Measurements from ENCODE around the genes RIOK1 and DSP.

- PRO-cap, result no peak
These were observed 148.4 kb downstream of the LY86 start for GRCh38 chr6:6736619-6737624.

- PRO-cap, result no peak
These were observed 208.4 kb downstream of the LY86 start for GRCh38 chr6:6796998-6797297.

GRCh38 chr6:6856421-6857682, 250.9 kb upstream of the RREB1 start:
- PRO-cap, result bidirectional peak, plus-strand start at chr6:6856762, minus-strand start at chr6:6856615

- PRO-cap, result no peak
These were observed 177.3 kb upstream of the RREB1 start for GRCh38 chr6:6930179-6931044.

- PRO-cap, result no peak
These were observed 99.2 kb upstream of the RREB1 start for GRCh38 chr6:7008426-7009036.

DNA sequence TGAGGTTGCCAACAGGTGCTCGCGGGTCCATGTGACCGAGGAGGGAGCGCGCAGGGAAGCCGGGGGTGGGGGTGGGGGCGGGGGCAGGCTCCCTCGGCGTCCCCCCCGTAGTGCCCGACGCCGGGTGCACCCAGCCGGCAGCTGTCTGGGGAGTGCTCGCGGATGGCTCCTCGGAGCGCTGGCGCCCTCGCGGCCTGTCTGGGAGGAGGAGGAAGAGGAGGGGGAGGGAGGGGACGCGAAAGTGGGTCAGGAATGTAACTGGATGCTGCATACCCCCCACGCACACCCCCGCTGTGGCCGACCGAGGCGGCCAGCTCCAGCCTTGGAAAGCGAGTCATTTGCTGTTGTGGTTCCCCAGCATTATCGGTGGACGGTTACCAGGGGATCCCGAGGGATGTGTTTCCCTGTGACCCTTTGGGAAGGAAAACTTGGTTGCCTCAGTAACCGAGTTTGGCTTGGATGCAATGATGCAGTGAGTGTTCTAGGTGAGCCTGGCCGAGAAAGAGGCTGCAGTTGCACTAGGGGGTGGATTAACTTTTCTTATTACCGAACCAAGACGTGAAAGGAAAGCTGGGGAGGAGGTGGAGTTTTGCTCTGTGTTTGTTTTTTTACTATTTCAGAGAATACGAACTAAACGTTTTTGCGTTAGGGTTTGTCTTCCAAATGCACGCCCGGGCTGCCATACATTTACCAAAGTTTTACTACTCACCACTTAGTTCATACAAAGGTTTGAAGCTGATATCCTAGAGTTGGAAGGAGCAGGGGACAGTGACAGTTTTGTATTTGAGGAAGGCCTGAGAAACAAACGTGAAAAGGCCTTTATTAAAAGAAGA, 55.2 kb upstream of the RREB1 start:
- PRO-cap, result bidirectional peak, plus-strand start at position 543 of the sequence, minus-strand start at position 336 of the sequence

DNA sequence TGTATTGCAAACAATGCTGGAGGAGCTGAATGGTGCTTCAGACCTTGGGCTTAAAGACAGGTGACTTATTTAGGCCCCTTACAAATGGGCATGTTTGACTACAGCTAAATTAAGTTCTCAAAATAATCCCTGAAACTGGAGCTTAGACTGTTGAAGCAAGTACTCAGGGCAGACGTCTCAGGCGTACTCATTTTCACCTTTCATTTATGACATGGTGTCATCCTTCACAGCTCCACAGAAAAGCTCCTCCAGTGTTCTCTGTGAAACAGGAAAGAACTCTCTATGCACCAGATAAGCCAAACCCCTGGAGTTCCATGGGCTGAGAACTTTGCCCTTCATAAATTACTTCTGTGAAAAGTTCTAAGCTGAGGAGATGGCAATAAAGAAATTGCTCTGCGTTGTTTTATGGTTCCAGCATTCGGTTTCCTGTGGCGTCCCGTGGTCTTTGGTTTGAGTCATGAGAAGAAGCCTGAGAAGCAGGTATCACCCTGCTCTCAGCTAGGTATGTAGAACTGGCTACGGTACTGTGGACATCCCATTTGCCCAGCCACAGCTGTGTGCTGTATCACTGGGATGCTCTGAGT, 20.3 kb upstream of the RREB1 start:
- PRO-cap, result no peak

GRCh38 chr6:7106418-7107231, 1.1 kb upstream of the RREB1 start:
- PRO-cap, result no peak

DNA sequence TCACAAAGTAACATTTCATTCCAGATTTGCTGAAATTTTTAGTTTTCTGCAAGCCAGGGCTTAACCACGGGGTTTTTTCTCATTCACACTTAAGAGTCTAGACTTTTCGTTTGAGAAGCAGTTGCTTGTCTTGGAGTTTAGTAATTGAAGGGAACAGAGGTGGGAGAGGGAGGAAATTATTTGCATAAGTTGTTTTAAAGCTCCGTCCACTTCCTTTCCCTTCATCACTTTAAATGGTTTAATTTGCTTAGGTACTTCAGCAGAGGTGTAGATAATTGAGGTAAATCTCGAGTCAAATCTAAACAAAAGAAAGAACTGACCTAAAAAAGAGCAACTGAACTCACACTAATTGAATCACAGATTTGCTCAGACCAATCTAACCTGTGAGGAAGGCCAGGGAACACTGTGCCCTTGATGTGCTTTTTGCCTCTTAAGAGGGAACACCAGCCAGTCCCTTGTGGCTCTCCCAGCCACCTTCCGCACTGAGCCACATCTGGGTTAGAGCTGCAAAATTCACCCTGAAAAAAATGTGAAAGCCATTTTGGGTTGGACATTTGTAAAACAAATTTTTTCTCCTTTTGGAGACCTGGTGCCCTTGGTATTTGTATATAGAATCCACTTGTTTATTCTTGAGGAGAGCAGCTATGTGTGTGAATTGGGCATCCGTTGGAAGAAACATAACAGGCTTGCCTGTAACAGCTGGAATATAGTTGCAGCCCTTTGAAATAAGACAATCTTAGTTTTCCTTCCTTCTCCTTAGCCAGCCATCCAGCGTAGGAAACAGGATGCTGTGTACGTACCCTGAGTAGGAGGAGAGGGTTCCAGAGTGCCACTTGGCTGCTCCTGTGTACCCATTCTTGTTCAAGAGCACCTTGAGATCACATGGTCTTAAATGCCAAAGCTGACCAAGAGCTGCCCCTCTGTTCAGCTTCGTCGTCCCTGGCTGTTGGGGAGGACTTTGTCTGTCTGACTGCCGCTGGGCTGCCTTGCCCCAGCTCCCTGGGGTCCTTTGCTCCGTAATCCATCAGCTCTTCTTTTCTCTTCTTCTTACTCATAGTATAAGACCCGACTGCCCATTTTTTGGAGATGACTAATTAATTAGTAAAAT, 48.6 kb downstream of the RREB1 start:
- PRO-cap, result no peak

- PRO-cap, result no peak
These were observed 66.1 kb downstream of the RREB1 start for GRCh38 chr6:7173689-7174347.

- PRO-cap, result no peak
These were observed 98.9 kb downstream of the RREB1 start for GRCh38 chr6:7206414-7207287.

- PRO-cap, result no peak
These were observed 92.7 kb downstream of the SSR1 start for GRCh38 chr6:7220358-7220655.

GRCh38 chr6:7389591-7390502, at the start of gene RIOK1:
RIOK1 (plus strand) TSS chr6:7389808.
- PRO-cap, result bidirectional peak, plus-strand start at chr6:7389810, minus-strand start at chr6:7389678; bidirectional peak, plus-strand start at chr6:7389971, minus-strand start at chr6:7390009

- PRO-cap, result bidirectional peak, plus-strand start at chr6:7541670, minus-strand start at chr6:7541377
These were observed at the start of gene DSP for GRCh38 chr6:7541052-7542186. DSP (plus strand) TSS chr6:7541671.

GRCh38 chr6:7763317-7763664, 37.4 kb downstream of the BMP6 start:
- PRO-cap, result no peak

- PRO-cap, result no peak
These were observed 30.0 kb downstream of the TXNDC5 start for GRCh38 chr6:7880449-7881219.

- PRO-cap, result no peak
These were observed 65.1 kb upstream of the TXNDC5 start for GRCh38 chr6:7975622-7976208.

GRCh38 chr6:8028409-8028640, 35.9 kb downstream of the BLOC1S5 start:
- PRO-cap, result no peak

DNA sequence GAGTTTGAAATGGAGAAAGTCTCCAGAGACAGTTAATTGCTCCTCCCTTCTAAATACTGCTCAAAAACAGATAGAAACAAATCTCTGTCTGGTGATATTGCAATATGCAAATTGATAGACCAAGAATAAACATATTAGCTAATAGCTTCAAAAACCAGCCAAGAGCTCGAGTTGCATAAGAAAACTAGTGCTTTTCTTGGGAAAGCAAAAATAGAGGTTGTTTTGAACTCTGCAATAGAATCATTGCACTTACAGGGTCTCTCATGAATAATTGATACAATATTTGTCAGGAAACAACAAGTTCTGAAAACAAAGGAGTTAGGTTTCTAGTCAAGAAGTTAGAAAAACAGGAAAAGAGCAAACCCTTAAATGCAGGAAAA, 665.9 kb upstream of the SLC35B3 start:
- PRO-cap, result no peak

- PRO-cap, result no peak
These were observed 932.9 kb downstream of the TFAP2A start for GRCh38 chr6:9481881-9482435.